ENCODE measurements around a stretch of chr10.

- PRO-cap, result no peak
- RAMPAGE, long total RNA, result no peak
These were observed 15.4 kb upstream of the EPC1 start for GRCh38 chr10:32362345-32362768.

DNA sequence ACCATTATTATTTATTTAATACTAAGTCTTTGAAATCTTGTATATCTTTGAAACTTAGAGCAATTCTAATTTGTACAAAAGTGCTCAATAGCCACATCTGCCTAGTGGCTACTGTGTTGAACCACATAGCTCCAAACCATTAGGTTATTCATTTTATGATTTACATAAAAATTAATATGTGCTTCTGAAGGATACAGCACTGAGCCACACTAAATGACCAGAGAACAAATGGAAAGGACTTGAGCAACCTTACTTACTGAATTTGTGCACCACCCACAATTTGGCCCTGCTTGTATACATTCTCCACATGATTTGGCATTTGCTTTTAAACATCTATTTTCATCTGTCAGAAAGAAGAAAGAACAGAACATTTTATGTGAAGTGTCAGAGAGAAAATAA lies 25.8 kb downstream of the ITGB1 start:
- PRO-cap, result no peak
- RAMPAGE, long total RNA, result no peak

DNA sequence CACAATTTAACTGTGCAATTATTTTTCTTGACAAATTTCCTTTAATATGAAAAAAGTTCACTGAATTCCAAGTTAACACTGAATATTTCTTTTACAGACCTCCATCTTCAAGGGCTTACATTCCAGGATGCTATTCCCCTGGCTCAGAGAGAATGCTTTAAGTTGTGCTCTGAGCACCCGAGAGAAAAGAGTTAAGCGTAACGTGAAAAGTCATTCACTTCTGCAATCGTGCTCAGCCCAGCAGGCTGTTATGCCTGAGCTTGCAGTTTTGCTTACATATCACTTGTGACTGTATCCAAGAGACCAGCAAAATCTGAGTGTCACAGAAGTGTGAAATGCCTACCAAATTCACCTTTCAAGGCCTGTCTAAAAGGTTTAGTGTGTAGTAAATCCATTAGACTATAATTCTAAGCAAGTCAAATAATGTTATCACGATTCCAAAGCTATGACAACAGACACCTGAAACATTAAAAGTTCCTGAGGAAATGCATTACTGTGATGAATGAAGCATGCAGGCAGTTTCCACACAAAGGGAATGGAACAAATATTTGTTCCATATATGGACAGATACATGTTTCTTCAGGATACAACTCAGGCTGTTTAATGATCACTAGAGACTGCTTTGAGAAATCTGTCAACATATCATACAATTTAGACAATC lies 20.1 kb downstream of the ITGB1 start:
- PRO-cap, result no peak
- RAMPAGE, long total RNA, result no peak

DNA sequence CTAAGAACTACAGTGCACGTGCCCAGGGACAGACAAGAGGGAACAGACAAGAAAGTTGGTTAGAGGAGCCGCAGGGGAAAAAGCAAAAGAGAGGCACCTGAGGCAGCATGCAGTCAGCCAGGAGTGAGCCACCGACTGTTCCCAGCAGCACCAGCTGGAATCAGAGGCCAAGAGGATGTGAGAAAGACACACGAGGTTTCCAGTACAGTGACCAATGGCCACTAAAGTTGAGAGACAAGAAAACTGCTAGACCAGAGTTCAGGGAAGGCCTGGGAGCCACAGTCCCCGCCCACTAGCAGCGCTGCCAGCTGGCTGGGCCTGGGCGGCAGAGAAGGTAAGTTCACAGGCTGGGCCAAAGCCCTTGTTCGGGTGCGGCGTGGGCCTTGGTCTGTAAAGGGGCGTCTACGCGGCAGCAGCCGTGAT lies 14.0 kb downstream of the ITGB1 start:
- PRO-cap, result no peak
- RAMPAGE, long total RNA, result no peak

DNA sequence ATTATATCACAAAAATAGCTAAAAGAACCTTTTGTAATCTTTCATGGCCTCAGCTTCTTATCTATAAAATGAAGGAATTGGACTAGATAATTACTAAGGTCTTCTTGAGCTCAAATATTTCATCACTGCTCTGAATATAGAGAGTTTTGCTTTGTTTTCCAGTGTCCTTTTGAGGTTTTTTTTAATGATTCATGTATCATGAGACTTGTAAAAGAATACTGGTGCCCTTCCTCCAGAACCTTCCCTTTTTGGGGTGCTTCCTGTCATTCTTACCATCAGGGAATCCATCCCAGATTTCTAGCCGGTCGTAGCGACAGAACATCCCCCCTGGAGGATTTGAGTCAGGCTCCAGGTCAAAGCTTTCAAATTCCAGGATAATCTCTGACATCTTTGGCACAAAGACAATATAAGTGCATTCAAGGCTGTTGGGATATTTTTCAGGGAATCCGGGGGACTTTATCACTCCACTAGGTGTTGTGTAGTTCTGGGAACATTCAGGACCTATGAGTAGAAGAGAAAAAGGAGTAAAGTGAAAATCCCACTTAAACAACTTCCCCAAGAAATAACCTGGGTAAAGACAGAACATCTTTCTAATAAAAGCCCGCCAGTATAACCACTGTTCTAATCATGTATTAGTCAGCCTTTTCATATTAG lies 71.0 kb downstream of the NRP1 start:
- PRO-cap, result no peak
- RAMPAGE, long total RNA, result no peak

- PRO-cap, result no peak
- RAMPAGE, long total RNA, result no peak
These were observed 272.7 kb downstream of the PARD3 start for GRCh38 chr10:34542337-34542778.

GRCh38 chr10:34608073-34608889 lies 206.8 kb downstream of the PARD3 start:
- PRO-cap, result no peak
- RAMPAGE, long total RNA, result no peak

GRCh38 chr10:34675356-34676353 lies 139.4 kb downstream of the PARD3 start:
- PRO-cap, result no peak
- RAMPAGE, long total RNA, result no peak

GRCh38 chr10:34813014-34813462 lies 2.1 kb downstream of the PARD3 start:
- PRO-cap, result no peak
- RAMPAGE, long total RNA, result no peak

GRCh38 chr10:34973562-34974268 lies 116.4 kb downstream of the CUL2 start:
- PRO-cap, result no peak
- RAMPAGE, long total RNA, result no peak

DNA sequence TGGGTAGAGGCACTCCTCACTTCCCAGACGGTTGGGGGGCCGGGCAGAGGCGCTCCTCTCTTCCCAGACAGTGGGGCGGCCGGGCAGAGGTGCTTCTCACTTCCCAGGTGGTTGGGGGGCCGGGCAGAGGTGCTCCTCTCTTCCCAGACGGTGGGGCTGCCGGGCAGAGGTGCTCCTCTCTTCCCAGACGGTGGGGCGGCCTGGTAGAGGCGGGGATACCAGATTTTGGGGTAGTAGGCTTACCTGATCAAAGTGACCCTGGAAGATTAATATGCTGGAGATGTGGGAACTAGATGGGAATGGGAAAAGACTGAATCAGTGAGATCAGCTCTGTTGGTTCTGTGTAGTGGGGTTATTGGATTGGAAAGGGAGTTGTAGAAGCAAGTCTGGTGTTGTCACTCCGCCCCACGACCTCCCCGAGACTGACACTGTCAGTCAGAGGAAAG lies 27.0 kb downstream of the CCNY start:
- PRO-cap, result no peak
- RAMPAGE, long total RNA, result no peak

GRCh38 chr10:35379159-35379758 lies 43.0 kb downstream of the CCNY start:
- PRO-cap, result bidirectional peak, plus-strand start at chr10:35379531, minus-strand start at chr10:35379413
- RAMPAGE, long total RNA, result no peak

GRCh38 chr10:35441678-35442847 lies 105.8 kb downstream of the CCNY start:
- PRO-cap, result no peak
- RAMPAGE, long total RNA, result no peak

- PRO-cap, result no peak
- RAMPAGE, long total RNA, result no peak
These were observed 413.6 kb upstream of the FZD8 start for GRCh38 chr10:36055752-36056026.

DNA sequence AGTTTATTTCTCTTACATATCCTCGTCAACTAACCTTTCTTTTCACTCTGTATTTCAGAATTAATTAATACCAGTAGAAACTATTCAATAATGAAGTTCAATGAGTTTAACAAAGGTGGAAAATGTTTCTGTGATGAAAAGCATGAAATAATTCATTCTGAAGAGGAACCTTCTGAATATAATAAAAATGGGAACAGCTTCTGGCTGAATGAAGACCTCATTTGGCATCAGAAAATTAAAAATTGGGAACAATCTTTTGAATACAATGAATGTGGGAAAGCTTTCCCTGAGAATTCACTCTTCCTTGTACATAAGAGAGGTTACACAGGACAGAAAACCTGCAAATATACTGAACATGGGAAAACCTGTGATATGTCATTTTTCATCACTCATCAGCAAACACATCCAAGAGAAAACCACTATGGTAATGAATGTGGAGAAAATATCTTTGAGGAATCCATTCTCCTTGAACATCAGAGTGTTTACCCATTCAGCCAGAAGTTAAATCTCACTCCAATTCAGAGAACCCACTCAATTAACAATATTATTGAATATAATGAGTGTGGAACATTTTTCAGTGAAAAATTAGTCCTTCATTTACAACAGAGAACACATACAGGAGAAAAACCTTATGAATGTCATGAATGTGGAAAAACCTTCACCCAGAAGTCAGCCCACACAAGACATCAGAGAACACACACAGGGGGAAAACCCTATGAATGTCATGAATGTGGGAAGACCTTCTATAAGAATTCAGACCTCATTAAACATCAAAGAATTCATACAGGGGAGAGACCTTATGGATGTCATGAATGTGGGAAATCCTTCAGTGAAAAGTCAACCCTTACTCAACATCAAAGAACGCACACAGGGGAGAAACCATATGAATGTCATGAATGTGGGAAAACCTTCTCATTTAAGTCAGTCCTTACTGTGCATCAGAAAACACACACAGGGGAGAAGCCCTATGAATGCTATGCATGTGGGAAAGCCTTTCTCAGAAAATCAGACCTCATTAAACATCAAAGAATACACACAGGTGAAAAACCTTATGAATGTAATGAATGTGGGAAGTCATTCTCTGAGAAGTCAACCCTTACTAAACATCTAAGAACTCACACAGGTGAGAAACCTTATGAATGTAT lies 23.6 kb downstream of the ZNF37A start:
- PRO-cap, result no peak
- RAMPAGE, long total RNA, result no peak

- PRO-cap, result unidirectional peak, minus-strand start at chr10:38434596
- RAMPAGE, long total RNA, result no peak
These were observed 340.3 kb downstream of the ZNF37A start for GRCh38 chr10:38434464-38434808.

- PRO-cap, result no peak
- RAMPAGE, long total RNA, result no peak
These were observed 162.5 kb downstream of the ZNF33B start for GRCh38 chr10:42475437-42476622.

DNA sequence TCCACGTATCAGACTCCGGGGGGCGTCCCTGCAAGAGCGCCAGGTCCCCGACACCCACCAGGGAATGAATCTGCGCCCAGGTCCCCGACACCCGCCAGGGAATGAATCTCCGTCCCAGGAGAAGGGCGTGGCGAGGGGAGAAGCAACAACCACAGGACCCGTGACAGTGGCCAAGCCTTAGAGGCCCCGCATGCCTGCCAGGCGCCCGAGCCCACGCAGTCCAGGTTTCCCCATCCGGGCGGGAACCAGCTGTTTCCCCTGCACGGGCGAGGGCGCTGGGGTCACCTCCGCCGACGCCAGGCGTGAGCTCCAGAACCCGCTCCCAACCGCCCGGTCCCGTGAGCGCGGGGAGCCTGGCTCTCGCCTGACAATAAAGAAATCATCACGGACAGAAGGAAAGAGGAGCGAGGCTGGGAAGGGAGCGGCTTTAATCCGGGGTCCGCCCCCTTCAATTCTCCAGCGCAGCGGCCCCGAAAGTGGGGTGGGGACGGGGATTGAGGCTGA lies 29.0 kb upstream of the BMS1 start:
- PRO-cap, result no peak
- RAMPAGE, long total RNA, result no peak

DNA sequence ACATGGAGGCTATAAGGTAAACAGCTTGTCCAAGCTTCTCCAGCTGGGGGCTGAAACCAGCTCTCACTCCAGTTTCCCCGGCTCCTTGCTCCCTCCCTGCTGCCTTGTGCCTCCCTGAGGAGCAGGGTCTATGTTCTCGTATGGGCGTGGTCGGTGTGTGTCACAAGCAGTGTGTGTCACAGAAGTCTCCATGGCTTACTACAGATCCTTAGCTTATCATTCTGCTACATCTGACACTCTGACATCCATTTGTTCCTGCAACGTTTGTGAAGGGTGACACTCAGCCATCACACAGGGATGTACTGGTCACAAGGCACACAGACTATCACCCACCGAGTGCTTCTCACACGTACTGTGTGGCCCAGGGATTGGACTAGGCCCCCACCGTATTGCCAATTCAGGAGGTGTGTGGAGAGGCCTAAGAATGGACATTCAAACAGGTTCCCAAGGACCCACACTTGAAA lies 54.7 kb downstream of the CSGALNACT2 start:
- PRO-cap, result no peak
- RAMPAGE, long total RNA, result no peak

- PRO-cap, result no peak
- RAMPAGE, long total RNA, result no peak
These were observed 1.1 kb downstream of the RASGEF1A start for GRCh38 chr10:43265836-43266194.

Measured in urinary bladder (tissue), 3 donors.